Osteocyte (in vitro differentiated cells): ENCODE measurements around the gene GOLGA6L2.

DNA sequence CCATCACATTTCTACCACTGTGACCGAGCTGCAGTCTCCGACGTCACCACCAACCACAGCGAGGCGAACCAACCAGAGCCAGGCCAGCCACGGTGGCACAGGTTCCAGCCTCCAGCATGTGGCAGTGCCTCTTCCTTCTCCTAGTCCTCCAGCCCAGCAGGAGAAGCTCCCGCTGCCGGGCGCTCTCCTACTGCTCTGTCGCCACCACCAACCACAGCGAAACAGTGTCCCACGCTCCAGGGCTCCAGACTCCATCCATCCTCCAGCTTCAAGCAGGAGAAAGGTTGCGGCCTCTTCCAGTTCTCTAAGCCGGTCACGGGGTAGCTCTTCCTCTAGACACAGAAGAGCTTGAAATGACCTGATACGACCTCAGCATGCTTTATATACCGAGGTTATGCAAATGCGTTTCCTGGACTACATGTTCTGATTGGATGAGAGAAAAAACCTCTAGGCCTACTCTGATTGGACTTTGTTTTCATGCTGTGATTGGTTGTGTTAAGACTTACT, 177.7 kb downstream of the POTEB3 start:
- PRO-cap, result no peak

DNA sequence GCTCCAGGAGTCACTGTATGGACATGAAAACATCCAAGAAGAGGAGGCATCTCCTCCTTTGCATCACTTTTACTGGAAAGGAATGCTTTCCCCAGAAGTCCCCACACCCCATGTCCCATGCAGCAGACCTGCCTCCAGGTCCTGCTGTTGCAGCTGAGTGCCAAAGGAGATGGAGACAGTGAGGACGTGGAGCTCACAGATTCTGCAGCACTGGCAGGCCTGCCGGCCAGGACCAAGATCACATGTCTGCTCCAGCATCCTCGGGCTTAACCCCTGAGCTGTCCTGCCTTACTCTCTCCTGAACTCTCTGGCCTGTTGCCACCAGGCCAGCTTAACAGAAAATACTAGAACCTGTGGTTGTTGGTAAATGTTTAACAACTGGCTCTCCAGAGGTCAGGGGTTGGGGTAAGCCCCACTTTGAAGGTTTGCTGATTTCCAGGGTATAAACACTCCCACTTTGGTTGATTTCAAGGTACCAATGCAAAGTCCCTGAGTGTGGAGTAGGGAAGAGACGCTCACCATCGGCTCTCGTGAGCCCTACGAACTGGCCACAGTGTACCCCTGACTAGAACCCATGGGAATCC, 133.8 kb downstream of the OR4N4 start:
- PRO-cap, result no peak

DNA sequence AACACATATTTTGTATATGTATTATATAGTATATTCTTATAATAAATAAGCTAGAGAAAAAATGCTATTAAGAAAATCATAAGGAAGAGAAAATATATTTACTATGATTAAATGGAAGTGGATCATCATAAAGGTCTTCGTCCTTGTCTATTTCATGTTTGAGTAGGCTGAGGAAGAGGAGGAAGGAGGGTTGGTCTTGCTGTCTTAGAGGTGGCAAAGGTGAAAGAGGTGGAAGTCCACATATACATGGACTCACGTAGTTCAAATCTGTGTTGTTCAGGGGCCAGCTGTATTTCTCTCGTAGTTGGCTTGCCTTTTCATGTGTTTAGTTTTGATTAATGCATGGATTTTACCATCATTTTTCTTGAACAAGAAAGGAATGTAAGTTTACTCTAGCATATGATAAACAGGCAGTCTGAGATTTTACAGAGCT, 57.4 kb upstream of the NIPA1 start:
- PRO-cap, result no peak

- PRO-cap, result unidirectional peak, plus-strand start at chr15:22979380
Measured at GRCh38 chr15:22978867-22980123, 873 bp downstream of the CYFIP1 start.

DNA sequence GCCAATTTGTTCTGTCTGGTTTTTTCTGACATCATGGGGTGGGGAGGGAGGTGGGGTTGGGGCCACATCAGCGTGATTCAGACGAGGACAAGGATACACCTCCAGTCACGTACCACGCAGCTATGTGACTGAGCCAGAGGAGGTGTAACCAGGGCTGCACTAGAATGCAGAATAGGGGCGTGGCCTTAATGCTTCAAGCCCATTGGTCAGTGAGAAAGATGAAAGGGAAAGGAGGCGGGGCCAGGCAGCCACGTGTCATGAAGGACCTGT, at the start of gene GOLGA6L2:
Gene GOLGA6L2 (minus strand): TSS at position 130 of the 270 bp plus-strand sequence.
- PRO-cap, result no peak

DNA sequence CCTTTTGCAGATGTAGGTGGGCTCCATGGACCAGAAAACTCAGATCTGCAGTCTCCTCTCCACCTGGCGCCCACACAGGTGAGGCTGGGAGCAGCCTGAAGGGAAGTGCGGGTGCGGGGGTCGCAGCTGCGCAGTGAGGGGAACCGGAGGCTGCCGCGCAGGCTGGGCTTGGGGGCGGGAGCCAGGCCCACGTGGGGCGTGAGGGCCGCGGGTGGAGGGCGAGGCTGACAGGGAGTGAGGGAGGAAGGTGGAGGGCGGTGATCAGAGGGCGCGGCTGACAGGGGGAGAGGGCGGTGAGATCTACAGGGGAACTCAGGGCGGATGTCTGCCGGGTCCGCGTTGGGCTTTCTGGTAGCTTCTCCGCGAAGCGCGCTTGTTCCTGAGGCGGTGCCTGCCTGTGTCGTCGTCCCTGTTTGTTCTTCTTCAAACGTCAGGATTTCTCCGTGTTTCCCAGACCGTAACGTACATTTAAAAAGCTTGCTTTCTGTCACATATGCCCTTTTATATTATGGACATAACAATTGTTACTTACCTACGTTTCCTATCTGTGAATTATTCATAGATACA, 414.4 kb upstream of the NDN start:
- PRO-cap, result no peak

GRCh38 chr15:24989098-24990025, 34.6 kb downstream of the SNRPN start:
- PRO-cap, result no peak

DNA sequence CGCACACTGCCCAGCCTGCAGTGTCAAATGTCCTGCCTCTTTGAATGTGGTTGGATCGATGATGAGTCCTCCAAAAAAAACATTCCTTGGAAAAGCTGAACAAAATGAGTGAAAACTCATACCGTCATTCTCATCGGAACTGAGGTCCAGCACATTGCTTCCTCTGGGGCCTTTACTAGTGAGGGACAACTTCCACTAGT, 110.1 kb downstream of the SNRPN start:
- PRO-cap, result no peak

DNA sequence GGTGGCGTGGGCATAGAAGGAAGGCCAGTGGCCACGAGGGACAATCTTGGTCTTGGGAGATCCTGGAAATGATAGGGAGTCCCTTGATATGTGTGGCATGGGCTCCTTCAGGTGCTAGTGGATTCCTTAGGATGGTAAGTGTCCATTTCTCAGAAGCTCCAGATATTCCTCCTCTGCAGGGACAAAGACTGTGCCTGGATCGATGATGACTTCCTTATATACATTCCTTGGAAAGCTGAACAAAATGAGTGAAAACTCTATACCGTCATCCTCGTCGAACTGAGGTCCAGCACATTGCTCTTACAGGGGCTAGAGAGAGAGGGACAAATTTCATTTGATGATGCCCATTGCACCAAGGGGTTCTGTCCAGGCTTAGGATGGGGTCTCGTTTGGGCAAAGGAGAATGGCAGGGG, 130.4 kb downstream of the SNRPN start:
- PRO-cap, result no peak

GRCh38 chr15:25439136-25439442, 265 bp upstream of the UBE3A start:
- PRO-cap, result bidirectional peak, plus-strand start at chr15:25439206, minus-strand start at chr15:25438988

- PRO-cap, result no peak
Measured at GRCh38 chr15:25859535-25860316, 3.4 kb downstream of the ATP10A start.

GRCh38 chr15:25863684-25864026, 528 bp upstream of the ATP10A start:
- PRO-cap, result no peak

DNA sequence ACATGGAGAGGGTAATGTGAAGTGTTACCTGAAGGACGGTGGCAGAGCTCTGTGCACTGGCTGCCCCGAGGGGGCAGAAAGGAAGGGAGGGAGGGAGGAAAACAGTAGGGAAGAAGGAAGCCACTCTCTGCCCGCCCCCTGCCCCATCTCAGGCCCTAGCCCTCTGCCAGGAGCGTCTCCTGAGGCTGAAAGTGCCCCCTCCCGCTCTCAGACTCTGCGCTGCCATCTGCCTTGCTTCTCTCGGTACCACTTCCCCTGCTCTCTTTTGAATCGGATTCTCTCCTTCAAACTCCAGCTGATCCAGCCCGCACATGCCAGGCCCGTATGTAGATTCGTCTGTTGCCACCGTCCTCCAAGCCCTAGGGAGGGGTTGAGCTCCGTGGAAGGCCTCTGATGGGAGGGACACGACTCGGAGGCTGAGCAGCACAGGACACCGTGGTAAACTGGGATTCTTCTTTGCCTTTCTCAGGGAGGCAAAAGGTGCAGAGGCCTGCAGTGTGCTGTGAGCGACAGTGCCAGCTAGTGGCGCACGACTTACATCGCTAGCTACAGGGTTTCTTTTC, 70.6 kb upstream of the ATP10A start:
- PRO-cap, result no peak

DNA sequence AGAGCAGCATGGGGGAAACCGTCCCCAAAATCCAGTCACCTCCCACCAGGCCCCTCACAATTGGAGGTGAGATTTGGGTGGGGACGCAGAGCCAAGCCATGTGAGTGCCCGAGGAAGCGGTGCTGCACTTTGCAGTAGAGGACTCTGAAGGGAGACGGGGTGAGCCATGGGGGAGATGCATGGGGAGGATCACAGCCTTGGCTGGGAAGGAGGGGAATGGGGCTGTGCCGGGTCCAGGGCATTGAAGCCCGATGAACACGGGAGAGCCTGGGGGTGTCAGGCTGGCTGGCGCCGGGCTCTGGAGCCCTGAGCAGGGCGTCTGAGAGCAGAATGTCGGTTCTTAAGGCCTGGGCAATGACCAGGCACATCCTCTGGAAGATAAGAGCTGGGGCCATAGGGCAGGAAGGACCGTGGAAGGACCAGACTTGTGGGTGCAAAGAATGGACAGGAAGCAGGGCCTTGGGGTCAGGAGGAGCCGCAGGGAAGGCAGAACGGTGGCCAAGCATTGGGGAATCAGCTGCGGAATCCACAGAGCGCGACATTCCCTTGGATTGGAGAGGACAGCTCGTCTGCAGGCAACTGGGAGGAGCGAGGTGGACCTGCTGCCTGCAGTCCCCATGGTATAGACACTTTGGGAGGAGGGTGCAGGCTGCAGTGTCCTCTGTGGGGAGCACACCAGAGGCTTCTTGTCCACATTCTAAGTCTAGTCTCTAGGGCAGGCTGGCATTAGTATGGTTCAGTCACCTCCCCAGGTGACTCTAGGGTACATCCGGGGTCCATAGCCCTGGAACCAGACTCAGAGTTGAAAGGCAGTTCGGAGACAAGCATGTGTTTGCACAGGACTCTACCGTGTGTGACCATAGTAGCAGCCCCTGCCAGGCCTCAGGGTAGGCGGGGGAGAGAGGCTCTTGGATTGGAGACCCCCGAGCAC, 118.0 kb downstream of the GABRG3 start:
- PRO-cap, result no peak

DNA sequence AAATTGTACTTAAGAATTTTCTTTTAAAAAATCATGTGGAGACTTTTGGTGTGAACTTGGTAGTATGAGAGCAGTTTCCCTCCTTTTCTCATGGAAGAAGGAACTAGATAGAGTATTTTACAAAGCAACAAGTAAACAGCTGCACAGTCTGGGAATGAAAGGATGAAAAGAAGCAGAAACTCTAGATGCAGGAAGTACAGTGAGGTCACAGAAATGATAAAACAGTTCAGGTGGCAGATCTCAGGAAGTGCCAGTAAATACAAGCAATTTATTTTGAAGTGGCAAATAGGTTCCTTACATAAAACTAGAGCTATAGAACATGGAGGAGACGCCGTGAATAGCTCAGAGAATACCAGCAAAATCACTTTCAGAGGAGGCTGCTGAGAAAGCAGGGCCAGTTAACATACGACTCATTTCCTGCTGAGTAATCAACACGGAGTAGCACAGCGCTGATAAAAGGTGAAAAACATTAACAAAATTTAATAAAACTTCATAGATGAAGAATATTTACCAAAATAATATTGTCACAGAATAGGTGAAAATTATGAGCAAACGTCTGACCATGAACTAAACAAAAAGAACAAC, 29.3 kb downstream of the GOLGA6L7 start:
- PRO-cap, result no peak

- PRO-cap, result no peak
Measured at GRCh38 chr15:29570157-29570853, 474 bp downstream of the ENTREP2 start.

- PRO-cap, result no peak
Measured at GRCh38 chr15:29686672-29686871, 115.8 kb upstream of the ENTREP2 start.

DNA sequence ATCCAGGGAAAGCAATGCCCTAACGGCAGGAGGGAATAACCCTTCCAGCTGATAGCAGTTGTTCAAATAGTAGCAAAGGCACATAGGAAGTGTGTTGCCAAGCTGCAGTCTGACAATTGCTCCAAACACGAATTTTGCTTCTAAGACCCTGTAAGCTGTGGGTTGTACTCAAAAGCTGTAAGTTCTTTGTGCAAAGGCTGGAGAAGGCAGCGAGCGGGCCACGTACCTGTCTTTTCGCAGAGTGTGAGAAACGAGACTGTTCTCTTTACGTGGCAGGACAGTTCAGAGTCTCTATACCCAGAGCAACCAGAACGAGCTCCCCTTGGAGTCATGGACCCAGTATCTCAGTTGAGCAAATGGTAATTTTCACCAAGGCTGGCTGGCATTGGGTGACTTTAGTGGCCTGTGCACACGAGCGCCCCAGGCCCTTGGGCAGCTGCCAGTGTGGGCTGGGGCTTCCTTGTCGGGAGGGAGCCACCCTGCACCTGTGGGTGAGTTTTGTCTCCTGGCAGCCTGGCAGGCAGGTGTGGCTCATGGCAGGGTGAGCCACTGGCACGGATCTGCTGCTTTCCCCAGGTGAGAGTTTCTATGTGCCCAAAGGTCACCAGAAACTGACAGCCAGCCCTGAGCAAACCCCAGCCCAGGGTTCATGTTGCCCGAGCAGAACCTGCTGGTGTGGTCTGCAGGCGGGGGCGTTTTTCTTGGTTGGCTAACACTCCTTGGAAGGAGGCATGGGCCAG, 116.4 kb upstream of the ENTREP2 start:
- PRO-cap, result no peak

DNA sequence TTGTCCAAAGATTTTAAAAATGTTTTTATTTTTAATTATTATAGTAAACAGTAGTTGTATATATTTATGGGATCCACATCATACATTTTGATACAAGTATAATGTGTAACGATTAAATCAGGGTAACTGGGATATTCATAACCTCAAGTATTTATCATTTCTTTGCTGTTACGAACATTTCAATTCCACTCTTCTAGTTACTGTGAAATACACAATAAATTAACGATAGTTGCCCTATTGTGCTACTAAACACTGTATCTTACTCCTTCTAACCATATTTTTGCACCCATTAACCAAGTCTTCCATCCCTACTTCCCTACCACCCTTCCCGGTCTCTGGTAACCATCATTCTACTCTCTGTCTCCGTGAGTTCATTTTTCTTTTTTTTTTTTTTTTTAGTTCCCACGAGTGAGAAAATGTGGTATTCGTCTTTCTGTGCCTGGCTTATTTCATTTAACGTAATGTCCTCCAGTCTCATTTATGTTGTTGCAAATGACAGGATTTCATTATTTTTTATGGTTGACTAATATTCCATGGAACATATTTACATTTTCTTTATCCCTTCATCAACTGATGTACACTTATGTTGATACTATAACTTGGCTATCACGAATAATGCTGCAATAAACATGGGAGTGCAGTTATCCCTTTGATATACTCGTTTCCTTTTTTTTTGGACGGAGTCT, 31.8 kb downstream of the TJP1 start:
- PRO-cap, result no peak

DNA sequence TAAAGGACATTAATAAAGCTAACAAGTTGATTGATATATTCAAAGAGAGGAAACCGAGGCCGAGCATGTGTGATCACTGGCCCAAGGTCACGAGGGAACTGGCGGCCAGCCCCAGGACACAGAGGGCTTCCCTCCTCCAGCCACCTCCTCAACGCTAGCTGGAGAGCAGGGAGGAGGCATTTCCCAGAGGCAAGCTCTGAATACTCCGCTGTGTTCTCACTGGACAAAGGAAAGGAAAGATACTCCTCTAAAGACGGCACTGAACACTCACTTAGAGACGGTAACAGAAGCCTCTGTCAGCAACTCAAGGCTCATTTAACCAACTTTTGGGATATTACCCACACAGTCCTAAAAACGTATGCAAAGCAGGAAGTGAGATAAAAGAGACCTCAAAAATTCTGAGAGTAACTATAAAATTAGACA, 48.6 kb upstream of the TJP1 start:
- PRO-cap, result no peak